Suprapubic skin (tissue), 4 donors: Measurements from ENCODE around the gene TTC34.

GRCh38 chr1:2308776-2309331 lies 80.7 kb downstream of the SKI start:
- PRO-cap: no peak
- RAMPAGE, long total RNA, 4 experiments: start-site peak on the plus strand in 1 of 4 experiments, at chr1:2309053-2309128 at its widest, 29 reads per replicate

GRCh38 chr1:2406833-2407510 lies 5.4 kb downstream of the PEX10 start:
- PRO-cap: no peak
- RAMPAGE, long total RNA, 4 experiments: no peak in any of the 4 experiments

GRCh38 chr1:2446338-2446775 lies 29.7 kb upstream of the PLCH2 start:
- PRO-cap: no peak
- RAMPAGE, long total RNA, 4 experiments: no peak in any of the 4 experiments

- PRO-cap: no peak
- RAMPAGE, long total RNA, 4 experiments: no peak in any of the 4 experiments
These were observed 803 bp downstream of the HES5 start for GRCh38 chr1:2529073-2529846.

- PRO-cap: bidirectional peak, plus-strand start at chr1:2546373, minus-strand start at chr1:2546064
- RAMPAGE, long total RNA, 4 experiments: no peak in any of the 4 experiments
These were observed 10.3 kb upstream of the TNFRSF14 start for GRCh38 chr1:2545943-2546296.

GRCh38 chr1:2550459-2550792 lies 5.7 kb upstream of the TNFRSF14 start:
- PRO-cap: no peak
- RAMPAGE, long total RNA, 4 experiments: no peak in any of the 4 experiments

- PRO-cap: no peak
- RAMPAGE, long total RNA, 4 experiments: no peak in any of the 4 experiments
These were observed 10.0 kb downstream of the TNFRSF14 start for GRCh38 chr1:2565925-2566719.

DNA sequence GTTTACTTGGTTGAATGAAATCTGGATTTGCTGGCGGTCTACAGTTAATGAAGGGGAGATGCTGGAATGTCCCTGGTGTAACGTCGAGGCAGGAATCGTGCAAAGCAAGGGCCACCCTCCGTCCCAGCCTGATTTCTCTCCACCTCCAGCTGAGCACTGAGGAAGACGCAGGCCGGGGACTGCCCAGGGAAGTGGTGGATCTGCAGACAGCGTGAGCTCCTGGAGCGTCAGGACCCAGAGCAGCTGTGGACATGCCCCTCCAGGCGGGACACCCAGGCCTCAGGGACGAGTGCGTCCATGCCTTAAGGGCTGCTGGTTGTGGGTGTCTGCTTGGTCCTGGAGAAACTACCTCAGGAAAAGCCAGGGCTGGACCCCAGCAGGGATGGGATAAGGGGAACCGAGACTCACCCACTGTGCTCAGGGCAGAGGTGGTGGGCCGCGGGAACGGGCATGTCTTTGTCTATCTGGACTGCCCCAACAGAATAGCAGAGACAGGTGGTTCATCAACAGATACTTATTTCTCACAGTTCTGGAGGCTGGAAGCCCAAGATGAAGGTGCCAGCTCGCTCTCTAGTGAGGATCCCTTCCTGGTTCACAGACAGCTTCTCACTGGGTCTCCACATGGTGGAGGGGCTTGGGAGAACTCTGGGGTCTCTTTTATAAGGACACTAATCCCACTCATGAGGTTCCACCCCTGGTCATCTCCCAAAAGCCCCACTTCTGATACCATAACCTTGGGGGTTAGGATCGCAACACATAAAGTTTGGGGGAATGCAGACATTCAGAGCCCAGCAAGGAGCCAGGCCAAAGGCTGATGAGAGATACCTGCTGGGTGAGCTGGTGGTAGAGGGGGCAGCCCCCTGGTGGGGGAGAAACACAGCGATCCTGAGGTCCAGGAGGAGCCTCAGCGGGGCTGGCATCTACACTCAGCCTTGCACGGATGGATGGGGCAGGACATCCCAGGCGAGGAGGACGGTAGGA lies 5.9 kb upstream of the MMEL1 start:
- PRO-cap: no peak
- RAMPAGE, long total RNA, 4 experiments: no peak in any of the 4 experiments

DNA sequence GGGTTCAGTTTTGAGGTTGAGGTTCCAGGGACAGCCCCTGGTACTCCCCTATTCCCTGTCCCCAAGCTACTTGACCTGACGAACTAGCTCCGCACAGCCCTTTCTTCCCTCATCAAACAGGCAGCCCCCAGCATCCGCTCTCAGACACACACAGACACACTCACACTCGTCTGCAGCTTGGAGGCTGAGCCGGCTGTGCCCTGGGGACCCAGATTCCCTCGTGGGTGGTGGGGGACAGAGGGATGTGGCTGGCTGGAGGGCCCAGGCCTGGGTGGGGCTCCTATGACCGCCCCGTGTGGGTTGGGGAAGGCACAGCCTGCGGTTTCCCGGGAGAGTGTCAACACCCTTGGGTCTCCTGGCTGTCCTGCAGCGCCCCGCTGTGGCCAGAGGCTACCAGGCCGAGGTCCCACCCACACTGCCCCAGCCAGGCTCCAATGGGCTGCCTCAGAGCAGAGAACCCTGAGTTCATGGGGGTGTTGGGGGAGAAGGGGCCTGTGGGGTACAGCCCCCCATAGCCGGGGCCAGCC lies at the start of gene TTC34:
Gene TTC34 (minus strand): TSS at position 281 of the 527 bp plus-strand sequence.
- PRO-cap: no peak
- RAMPAGE, long total RNA, 4 experiments: no peak in any of the 4 experiments

DNA sequence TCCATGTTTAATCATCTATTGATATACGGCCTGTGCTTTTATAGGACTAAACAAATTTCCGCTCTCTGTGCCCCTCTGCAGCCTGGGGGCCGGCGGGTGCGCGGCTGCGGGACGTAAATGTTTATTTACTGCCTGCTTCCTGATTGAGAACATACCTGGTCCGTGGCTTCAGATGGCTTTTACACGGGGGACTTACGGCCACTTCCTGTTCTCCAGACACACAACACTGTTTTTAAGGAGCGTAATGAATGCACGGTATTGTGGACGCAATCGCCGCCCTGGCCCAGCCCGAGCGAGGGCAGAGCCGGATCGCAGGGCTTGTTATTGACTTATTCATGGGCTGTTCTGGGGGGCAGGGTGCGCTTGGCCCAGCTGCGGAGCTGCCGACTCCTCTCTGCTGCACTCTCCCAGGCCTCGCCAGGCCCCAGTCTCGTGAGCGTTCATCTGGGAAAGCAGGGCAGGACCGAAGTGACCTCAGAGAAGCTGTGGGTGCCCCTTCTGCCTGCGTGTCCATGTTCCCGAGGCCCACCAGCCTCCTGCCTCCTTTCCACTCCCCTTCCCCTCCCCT lies 52.8 kb upstream of the ACTRT2 start:
- PRO-cap: no peak
- RAMPAGE, long total RNA, 4 experiments: no peak in any of the 4 experiments

DNA sequence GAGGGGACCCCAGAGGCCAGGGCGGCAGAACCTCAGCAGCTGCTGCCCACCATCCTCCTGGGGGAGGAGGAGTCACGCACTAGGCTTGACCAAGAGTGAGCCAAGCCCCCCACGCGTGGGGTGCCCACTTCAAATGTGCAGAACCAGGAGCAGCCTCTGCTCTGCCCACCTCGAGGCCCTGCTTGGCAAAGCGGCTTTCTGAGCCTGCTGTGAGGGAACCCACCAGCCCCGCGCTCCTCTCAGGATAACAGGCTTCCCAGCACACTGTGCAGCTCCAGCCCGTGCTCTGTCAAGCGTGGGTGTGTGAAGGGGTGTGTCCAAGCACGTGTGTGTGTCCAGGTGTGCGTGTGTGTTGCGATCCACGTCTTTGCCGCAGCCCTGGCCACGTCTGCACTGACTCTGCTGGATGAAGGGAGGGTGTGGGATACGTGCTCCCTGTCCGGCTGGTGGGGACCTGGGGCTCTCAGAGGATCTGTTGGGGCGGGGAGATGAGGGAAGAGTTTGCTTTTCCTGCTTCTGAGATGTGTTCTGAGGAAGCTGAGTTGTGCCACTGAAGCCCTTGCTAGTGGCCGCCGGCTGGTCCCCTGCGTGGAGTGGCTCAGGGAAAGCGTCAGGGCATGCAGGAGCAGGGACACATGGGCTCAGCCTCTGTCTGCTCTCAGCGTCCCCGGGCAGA lies 7.0 kb downstream of the PRDM16 start:
- PRO-cap: no peak
- RAMPAGE, long total RNA, 4 experiments: no peak in any of the 4 experiments

DNA sequence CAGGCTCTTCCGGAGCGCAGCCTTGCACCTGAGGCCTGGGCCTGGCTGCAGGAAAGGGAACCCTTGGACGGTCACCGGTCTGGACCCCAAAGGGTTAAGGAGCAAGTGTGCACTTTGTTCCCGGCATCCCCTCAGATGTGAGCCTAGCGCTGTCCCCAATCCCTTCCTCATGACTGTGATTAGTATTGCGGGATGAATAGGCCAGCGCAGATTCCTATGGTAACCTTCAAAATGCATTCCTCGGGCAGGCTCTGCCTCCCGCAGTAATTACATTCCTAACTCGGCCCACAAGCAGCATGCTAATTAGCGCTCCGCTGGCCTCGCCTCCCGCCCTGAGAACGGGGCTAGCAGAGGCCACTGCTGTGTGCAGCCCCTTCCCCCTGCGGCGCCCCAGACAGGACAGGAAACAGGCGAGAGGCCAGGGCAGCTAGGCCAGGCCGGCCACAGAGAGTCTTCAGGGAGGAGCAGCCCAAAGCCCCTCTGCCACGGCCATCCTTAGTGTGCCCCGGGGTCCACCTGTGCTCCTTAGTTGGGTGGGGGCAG lies 36.5 kb downstream of the PRDM16 start:
- PRO-cap: no peak
- RAMPAGE, long total RNA, 4 experiments: no peak in any of the 4 experiments

GRCh38 chr1:3132260-3132459 lies 63.2 kb downstream of the PRDM16 start:
- PRO-cap: no peak
- RAMPAGE, long total RNA, 4 experiments: no peak in any of the 4 experiments

DNA sequence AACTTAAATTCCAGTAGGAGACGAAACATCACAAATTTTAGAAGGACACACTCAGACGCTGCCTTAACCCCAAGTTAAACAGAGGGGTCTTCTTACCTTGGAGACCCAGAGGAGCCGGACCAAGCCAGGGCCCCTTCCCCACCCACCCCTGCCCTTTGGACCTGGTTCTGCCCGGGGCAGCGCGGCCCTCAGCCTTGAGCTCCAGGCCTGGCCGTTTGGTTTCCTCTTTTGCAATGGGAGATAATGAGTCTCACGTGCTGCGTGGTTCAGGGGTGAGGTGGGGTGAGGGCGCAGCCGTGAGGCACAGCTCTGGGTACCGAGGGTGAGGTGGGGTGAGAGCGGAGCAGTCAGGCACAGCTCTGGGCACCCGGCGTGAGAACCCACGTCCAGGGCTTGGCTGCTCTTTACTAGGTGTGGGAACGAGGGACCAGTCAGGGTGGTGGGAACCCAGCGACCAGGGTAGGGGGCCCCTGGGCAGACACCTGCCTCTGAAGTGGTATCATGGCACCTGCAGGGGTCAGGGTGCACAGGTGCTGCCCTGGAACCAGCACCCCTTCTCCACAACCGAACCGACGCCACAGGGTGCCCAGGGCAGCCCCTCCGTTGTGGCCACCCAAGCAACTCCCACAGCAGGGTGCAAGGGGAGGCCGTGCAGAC lies 182.2 kb downstream of the PRDM16 start:
- PRO-cap: no peak
- RAMPAGE, long total RNA, 4 experiments: no peak in any of the 4 experiments

GRCh38 chr1:3307919-3308424 lies 146.5 kb upstream of the ARHGEF16 start:
- PRO-cap: no peak
- RAMPAGE, long total RNA, 4 experiments: no peak in any of the 4 experiments

DNA sequence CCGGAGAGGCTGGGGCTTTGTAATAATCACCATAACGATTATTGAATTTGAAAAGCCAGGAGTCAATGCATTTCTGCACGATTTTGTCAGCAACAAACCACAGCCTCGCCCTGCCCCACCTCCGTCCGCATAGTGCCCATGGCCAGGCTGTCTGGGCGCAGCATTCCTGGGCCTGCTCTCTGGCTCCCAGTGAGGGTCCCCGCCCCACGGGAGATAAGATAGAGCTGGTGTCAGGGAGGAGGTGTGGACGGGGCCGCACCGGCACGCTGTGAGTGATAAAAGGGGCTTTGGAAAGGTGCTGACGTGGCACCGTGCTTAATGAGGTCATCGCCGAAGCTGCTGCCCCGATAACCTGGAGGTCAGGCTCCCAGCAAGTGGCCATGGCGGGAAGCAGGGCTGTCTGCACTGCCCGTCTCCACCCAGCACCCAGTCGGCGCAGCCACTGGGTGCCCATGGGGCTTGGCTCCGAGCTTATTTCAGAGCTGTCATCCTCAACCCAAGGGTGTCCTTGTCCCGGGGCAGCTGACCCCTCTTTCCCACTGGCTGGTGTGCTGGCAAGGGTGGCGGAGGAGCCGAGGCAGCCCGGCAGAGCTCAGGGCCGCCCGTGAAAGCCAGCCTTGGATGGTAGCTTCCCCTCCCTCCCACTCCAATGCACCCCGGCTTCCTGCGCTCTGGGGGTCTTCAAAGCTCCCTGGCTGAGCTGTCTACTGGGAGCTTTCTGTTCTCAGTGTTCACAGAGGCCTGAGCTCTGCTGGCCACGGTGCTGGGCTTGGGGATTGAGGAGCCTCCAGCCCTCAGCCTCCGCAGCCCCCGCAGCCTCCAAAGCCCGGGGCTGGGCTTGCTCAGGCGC lies 105.2 kb upstream of the ARHGEF16 start:
- PRO-cap: no peak
- RAMPAGE, long total RNA, 4 experiments: no peak in any of the 4 experiments

- PRO-cap: no peak
- RAMPAGE, long total RNA, 4 experiments: no peak in any of the 4 experiments
These were observed 84.5 kb upstream of the ARHGEF16 start for GRCh38 chr1:3369947-3370476.

- PRO-cap: no peak
- RAMPAGE, long total RNA, 4 experiments: no peak in any of the 4 experiments
These were observed 12.6 kb downstream of the ARHGEF16 start for GRCh38 chr1:3466958-3467639.

DNA sequence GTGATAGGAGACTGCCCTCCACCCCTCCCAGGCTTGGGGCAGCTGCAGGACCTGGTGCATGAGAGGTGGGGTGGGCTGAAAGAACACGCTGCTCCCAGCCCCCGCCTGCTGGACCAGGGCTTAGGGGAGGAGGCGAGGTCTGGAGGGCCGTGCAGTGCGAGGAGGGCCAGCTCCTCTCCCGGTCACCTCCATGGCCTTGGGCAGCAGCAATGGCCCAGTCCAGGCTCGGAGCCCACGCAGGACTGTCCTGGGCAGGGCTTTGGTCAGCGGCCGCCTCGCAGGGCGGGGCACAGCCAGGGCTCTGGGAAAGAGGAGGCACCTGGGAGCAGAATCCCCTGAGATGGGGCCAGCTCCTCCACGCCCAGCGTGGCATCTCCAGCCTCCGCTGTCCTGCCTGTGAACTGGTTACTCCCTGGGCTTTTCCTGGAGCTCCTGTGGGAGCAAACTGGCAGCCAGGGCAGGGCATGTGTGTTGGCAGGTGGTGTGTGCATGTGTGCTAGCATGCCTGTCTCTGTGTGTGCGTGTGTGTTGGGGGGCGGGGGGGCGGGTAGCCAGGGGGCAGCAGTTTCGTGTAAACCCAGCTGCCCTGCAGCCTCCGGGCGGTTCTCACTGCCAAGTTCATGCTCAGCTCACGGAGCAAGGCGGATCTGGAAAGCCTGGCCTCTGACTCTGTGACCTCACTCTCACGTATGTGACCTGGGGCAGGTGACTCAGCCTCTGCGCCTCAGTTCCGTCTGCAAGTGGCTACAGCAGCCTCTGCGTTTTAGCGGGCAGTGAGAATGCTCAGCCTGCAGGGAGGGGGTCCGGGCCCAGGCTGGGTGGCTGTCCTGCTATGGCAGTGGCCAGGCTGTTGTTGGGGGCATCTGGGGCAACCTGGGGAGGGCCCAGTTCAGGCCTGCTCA lies 27.6 kb downstream of the ARHGEF16 start:
- PRO-cap: no peak
- RAMPAGE, long total RNA, 4 experiments: no peak in any of the 4 experiments

DNA sequence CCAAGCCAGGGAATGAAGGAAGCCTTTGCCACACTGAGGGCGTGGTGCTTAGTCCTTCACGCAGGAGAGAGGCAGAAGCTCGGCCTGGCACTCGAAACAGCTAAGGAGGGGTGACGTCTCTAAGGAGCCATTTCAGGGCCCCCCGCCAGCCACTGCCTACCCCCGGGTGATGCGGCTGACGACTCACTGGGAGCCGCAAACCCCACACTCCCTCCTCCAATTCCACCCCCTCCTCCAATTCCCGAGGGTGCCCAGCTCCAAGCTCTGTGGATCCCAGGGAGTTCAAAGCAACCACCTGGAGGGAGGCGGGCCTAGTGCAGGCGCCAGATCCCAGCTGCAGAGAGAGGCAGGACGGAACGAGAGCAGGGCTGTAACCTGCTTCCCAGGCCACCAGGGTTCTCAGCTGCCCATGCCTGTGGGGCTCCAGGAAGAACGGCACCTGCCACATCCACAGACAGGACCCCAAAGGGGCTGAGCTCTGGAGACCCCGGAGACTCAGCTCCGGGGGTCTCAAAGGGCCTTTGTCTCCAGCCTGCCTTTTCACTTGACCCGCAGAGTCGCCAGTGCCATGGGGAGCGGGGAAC lies 75.8 kb downstream of the ARHGEF16 start:
- PRO-cap: unidirectional peak, plus-strand start at position 339 of the sequence
- RAMPAGE, long total RNA, 4 experiments: no peak in any of the 4 experiments